ENCODE measurements around the genes TANC2 and FTSJ3.

DNA sequence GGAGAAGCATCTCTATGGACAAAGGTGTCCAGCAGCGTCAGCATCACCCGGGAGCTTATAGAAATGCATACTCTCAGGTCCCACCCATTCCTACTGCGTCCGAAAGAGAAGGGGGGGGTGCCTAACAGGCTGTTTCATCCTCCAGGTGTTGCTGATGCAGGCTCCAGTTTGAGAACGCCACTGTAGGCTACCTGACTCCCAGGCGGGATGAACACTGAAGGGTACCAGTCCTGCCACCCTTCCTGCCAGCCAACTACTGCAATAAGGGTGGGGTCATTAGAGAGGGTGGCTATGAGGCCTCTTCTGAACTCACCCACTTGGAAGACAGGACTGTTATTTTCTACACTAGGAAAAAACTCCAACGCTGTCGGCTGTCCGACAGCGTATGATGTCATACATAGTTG, 11.2 kb upstream of the MRC2 start:
- RRBS: no CpG with 5 or more reads among the region's 10 CpGs

- RRBS: no CpG with 5 or more reads among the region's 18 CpGs
Measured at GRCh38 chr17:62791261-62792488, 16.4 kb downstream of the MARCHF10 start.

- RRBS: 3% methylated on average over 49 of the region's 95 CpGs
Measured at GRCh38 chr17:62966174-62966764, at the start of gene TANC2. Gene TANC2, plus strand, starts transcription at chr17:62966235.

DNA sequence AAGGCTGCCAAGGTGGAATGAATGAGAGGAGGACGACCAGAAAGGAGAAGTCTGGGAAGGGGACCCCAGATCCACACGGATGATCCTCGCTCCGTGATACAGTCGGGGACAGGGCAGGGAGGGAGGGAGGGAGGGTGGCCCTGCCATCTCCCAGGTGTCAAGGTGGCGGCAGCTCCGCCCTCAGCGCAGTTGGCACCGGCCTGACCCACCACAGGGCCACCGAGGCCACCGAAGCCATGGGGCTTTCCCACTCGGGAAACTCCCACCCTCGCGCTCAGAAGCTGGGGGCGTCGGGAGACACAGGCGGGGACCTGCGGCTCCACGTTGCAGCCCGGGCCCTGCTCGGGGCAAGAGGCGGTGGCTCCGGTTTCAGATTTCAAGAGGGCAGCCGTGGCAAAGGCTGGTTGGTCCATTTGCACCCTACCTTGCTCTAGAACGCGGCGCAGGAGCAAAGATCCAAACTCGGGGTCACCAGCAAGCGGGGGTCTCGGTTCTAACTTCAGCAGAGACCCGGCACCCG, 572 bp downstream of the CYB561 start:
- RRBS: no CpG with 5 or more reads among the region's 32 CpGs

GRCh38 chr17:63611356-63611890, 10.7 kb downstream of the TACO1 start:
- RRBS: no CpG with 5 or more reads among the region's 3 CpGs

- RRBS: 3% methylated on average over 8 of the region's 18 CpGs
Measured at GRCh38 chr17:63621438-63621791, 802 bp upstream of the MAP3K3 start.

GRCh38 chr17:63826554-63826782, 763 bp upstream of the PSMC5 start:
- RRBS: 2% methylated on average over 4 of the region's 12 CpGs

DNA sequence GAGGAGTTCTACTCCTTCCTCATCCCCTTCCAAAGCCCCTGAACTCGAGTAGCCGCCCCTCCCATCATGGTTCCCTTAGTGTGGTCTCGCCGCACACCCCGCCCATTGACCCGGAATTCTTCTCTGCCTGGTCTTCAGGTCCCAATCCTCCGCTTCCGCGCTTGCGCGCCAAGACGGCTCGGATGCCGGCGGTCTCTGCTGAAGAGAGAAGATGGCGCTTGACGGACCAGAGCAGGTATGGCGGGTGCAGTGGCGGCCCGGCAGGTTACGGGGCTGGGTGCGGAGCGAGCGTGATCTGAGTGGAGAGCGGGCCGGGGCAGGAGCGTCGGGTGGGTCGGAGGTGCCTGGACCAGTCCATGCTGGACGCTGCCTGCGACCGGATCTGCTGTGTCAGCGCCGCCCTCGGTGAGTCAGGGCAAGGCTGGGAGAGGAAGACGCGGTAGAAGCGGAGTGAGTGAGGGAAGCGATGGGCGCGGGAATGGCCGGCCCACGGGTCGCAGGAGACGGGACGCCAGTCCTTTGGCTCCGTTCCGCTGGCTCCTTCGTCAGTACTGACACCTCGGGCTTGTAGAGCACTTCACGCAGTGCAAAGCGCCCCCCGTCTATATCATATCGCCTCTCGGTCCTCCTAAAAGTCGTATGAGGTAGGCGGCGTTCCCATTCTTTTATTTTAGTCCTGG, at the start of gene FTSJ3:
TSS of gene FTSJ3 (minus strand) at position 384 of the 680 bp plus-strand sequence.
- RRBS: 2% methylated on average over 32 of the region's 58 CpGs

DNA sequence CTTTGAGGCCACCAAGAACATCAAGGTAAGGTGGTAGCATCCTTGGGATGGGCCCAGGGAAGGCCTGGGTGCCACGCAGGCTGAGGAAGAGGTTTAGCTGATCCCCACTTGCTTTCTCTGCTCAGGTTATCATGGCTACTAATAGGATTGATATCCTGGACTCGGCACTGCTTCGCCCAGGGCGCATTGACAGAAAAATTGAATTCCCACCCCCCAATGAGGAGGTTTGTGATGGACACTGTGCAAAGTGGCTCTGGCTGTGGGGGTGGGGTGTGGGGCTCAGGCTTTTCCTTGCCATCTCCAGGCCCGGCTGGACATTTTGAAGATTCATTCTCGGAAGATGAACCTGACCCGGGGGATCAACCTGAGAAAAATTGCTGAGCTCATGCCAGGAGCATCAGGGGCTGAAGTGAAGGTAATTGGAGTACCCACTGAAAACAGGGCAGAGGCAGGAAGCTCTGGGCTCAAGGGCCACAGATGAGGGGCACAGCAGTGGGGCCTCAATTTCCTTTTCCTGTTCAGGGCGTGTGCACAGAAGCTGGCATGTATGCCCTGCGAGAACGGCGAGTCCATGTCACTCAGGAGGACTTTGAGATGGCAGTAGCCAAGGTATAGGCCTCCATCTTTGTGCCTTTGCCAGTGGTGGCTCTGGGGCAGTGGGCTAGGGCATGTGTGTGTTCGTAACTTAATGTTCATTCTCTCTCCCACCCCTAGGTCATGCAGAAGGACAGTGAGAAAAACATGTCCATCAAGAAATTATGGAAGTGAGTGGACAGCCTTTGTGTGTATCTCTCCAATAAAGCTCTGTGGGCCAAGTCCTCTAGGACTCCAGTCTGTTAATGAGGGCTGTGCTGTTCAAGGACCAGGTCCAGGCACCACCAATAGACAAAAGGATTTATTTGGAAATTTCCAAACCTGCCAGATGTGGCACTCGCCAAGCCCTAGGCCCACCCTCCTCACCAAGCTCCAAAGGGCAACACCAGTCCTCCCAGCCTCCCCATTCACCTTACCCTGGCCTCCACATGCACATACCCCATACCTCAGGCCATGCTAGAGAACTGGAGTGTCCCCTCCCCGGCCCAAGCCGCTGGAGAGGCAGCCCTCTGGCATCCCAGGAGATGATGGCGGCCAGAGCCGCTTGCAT, 4.1 kb upstream of the FTSJ3 start:
- RRBS: no CpG with 5 or more reads among the region's 17 CpGs

- RRBS: no CpG with 5 or more reads among the region's 15 CpGs
Measured at GRCh38 chr17:64005333-64006356, 7.5 kb downstream of the PRR29 start.

GRCh38 chr17:64007972-64008443, 9.9 kb downstream of the PRR29 start:
- RRBS: no CpG with 5 or more reads among the region's 3 CpGs

GRCh38 chr17:64016463-64016903, 4.0 kb downstream of the ICAM2 start:
- RRBS: no CpG with 5 or more reads among the region's 4 CpGs

- RRBS: 59% methylated on average over 3 of the region's 18 CpGs
Measured at GRCh38 chr17:64024810-64025680, 4.6 kb upstream of the ICAM2 start.

GRCh38 chr17:64054221-64054790, 33.9 kb upstream of the ICAM2 start:
- RRBS: 94% methylated on average over 2 of the region's 25 CpGs

- RRBS: no CpG with 5 or more reads among the region's 2 CpGs
Measured at GRCh38 chr17:64082564-64082830, 47.4 kb downstream of the ERN1 start.

GRCh38 chr17:64118063-64119110, 11.6 kb downstream of the ERN1 start:
- RRBS: no CpG with 5 or more reads among the region's 11 CpGs

DNA sequence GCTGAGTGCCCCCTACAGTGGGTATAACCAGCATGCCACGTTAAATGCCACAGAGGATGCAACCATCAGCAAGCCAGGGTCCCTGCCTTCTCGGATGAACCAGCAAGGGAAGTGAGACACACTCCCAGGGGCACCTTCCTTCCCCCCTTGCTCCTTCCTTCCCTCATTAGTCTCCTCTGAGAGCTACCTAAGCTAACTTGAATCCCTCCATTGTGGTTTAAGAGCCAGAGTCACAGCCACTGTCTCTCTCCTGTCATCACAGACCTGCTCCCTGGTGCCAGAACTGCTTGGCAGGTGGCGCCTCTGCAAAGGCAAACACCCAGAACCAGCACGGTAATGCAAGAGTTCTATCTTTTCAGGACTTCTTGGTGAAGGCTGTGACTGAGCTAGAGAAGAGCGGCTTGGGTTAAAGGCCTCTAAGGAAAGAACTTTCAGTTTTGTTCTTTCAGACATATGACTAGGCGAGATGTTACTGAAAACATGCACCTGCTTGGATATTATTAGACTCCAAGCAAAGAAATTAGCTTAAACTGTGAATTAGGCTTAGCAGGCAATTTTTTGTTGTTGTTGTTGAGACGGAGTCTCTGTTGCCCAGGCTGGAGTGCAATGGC, 8.9 kb downstream of the ERN1 start:
- RRBS: no CpG with 5 or more reads among the region's 7 CpGs

- RRBS: no CpG with 5 or more reads among the region's 6 CpGs
Measured at GRCh38 chr17:64159242-64159613, 29.3 kb upstream of the ERN1 start.

DNA sequence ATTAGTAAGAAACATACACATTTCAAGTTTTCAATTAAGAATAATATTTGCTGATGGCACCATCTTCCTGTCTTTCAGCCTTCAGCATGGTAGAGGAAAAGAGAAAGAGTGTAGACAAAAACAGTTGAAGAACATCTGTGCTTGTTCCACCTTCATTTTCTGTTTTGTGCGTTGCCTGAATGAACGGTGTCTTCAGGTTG, 59.9 kb upstream of the TEX2 start:
- RRBS: no CpG with 5 or more reads among the region's 2 CpGs

DNA sequence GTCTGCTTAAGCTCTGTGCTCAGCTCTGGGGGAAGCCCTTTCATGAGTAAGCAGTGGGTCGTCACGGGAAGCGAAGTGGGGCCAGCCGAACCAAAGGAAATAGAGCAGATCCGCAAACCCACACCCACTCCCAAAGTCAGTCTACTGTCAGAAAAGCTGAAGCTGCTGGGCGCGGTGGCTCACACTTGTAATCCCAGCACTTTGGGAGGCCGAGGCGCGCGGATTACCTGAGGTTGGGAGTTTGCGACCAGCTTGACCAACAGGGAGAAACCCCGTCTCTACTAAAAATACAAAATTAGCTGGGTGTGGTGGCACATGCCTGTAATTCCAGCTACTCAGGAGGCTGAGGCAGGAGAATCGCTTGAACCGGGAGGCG, 50.0 kb downstream of the PECAM1 start:
- RRBS: no CpG with 5 or more reads among the region's 16 CpGs